Peritoneum (tissue), 1 donor: ENCODE data around the genes OMD, BICD2 and ZNF169.

- PRO-cap = no peak
Observed at GRCh38 chr9:92404261-92404446, 224 bp downstream of the OGN start.

- PRO-cap = no peak
Observed at GRCh38 chr9:92424199-92424837, at the start of gene OMD. Gene OMD, minus strand, starts transcription at chr9:92424471.

DNA sequence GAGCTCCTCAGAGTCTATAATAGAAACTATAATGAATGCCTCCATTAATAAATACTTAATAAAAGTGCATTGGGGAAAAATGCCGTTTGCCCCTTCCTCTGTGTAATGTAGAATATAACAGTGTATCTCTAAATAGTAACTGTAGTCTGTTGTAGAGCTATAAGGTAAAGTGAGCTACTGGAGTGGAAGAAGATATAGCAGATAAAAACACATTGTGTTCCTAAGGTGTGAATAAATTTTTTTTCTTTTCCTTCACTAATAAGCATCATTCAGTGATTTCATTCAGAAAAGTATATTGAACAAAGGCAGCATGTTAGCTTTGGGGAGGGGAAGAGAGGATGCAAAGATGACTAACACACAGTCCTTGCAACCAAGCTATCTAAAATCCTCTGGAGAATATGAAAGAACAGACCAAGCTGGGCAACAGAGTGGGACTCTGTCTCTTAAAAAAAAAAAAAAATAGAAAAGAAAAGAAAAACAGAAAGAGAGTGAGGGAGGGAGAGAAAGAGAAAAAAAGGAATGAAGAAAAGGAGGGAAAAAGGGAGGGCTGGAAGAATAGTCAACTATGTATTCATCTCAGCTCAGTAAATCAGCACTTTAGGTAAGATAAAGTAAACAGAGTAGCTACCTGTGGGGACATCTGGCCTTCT is 22.2 kb upstream of the OMD start:
- PRO-cap = no peak

DNA sequence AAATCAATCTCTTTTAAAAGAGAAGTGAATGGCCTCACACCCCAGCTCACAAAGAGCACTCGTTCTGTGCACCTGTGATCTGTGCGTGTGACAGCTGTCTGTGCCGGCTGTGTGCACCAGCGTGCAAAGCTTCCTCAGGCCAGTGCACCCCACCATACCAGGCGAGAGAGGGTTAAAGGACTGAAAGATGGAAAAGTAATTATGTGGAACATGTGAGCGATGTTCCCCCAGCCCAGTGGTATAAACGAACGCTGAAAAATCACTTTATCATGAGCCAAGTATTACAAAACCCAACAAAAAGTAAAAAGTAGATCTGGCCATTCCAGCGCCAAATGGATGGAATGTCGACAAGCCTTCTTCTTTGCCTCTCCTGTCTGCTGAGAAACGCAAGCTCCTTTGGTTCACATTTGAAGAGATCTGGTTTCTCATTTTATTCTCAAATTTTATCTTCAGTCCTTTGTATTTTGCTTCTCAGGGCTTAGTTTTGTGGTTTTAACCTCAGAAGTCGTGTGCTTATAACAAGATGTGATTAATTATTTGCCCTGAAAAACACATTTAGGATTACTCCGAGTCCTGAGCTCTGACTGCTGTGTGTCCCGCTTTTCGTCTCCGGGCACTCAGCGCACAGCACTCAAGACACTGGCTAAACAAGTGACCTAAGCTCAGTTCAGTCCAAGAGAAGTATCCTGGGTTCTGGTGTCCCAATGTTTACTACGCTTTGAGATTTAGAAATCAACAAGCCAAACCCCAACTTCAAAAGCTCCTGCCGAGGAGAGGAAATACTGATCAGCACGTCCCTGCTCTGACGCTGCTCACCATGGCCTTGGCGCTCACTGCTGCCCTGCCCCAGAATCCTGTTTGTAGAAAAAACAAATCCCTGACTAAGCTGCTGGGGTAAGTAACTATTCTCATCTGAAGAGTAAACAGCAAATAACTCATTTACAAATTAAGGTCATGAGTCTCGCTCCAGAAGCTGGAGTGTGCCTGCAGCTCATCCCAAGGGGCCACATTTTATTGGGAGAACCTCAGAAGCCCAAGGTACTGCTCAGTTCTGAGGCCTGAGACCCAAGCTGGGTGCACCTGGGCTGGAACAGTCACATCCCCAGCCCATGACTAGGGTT is 53.4 kb downstream of the IPPK start:
- PRO-cap = no peak

GRCh38 chr9:92760200-92760633 is 4.4 kb downstream of the BICD2 start:
- PRO-cap = no peak

- PRO-cap = bidirectional peak, plus-strand start at chr9:92765163, minus-strand start at chr9:92764841
Observed at GRCh38 chr9:92764513-92764955, at the start of gene BICD2. Gene BICD2, minus strand, starts transcription at chr9:92764833.

GRCh38 chr9:92781895-92782413 is 17.3 kb upstream of the BICD2 start:
- PRO-cap = no peak

- PRO-cap = no peak
Observed at GRCh38 chr9:92808513-92809718, 44.3 kb upstream of the BICD2 start.

- PRO-cap = no peak
Observed at GRCh38 chr9:92841849-92842350, 35.9 kb downstream of the ZNF484 start.

- PRO-cap = no peak
Observed at GRCh38 chr9:93059441-93060037, 1.0 kb downstream of the SUSD3 start.

DNA sequence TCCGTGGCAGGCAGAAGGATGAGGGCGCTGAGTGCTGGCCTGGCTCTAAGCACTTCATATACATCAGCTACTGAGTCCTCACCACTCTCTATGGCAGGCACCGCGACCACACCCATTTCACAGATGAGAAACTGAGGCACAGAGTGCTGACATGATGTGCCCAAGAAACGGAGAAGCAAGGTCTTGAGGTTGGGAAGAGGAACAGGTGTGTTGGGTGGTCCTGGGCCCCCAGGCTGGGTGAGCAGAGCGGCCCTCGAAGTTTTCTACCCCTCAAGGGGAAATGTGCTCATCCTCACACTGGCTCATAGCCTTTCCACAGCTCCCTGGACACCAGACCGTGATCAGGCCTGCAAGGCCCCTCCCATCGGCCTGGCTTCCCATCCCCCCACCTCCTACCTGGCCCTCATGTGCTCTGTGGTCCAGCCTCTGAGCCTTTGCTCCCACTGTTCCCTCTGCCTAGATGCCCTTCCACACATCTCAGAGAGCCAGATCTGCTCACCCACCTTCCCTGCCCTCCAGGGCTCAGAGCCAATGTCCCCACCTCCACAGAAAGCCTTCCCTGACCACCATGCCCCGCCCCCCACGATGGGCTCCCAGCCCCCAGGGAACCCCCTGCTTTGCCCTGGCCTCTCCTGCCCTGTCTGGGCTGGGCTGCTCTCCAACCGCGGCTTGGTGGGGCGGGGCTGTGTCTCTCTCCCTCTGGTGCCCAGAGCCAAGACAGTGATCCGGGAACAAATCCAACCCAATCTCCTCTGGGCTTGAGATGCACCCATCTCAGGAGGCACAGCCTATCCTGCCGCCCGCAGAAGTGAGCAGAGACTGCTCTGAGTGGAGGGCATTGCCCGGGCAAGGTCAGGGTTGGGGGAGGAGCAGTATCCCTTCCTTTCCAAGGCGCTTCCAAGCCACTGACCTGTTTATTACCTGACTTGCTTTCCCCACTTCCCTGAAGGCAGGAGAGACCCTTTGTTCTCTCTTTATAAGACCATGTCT is 1.8 kb downstream of the NINJ1 start:
- PRO-cap = no peak

DNA sequence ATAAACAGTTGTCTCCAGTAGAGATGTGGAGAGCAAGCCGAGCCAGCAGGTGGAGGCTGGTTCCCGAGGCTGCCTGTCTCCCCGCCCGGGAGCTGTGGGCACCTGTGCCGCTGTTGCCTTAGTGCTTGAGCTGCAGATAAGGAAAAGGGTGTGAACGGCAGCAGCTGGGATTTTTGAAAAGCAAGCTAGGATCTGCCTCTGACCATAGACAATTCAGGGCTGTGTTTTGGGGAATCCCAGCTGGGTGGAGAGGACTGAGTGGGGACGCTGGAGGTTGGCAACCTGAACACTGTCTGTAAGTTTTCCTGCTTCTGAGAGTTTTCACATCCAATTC is 9.5 kb downstream of the WNK2 start:
- PRO-cap = no peak

GRCh38 chr9:93231396-93231917 is 47.5 kb downstream of the WNK2 start:
- PRO-cap = no peak

DNA sequence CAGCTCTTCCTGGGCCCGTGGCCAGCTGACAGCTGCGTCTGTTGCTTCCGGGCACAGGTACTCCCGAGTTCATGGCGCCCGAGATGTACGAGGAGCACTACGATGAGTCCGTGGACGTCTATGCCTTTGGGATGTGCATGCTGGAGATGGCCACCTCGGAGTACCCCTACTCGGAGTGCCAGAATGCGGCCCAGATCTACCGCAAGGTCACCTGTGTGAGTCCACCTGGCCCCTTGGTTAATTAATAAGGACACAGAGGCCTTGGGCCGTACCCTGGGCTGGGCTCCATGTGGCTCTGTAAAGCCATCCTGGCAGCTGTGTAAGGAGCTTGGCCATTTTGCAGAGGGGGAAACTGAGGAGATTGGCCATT is 50.8 kb downstream of the WNK2 start:
- PRO-cap = no peak

DNA sequence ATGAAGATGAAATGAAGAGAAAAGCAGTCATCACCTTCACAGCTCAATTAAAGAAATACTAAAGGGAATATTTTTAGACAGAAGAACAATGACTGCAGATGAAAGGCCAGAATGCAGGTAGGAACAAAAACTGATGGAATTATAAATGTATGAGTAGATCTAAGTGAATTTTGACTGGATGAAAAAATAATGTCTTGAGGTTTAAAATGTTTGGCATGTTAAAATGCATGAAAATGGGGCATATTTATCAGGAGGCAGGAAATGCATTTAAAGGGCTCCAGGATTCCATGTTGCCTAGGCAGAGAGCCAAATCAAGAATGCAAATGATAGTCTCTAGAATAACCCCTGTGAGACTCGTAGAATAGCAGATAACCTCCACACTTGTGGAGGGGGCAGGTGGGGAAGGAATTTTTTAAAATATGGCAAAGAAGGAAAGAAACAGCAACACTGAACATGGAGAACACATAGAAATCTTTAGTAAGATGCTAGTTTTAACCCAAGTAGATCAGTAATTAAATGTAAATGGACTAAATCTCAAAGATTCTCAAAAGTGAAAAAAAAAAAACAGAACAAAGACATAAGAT is 98.1 kb downstream of the WNK2 start:
- PRO-cap = no peak

DNA sequence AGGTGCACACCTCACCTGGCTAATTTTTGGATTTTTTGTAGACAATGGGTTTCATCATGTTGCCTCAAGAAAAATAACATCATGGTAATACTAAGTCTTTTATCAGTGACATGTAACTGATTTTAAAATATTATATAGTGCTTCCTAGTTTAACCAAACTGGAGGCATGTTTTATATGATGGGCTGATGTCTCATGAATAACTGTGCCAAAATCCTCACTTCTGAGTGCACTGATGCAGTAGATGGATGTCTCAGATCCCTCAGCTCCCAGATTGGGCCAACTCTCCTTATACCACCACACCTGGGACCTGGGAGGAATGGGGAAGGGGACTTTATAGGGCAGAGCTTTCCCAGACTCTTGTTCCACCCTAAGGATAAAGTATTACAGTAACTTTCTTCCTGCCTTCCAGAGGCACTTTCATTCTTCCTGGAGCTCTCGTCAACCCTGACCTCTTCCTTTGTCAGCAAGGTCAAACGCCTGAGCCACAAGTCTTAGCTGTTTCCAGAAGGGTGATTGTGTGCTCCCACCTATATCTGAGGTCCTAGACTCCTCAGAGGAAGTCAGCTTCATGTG is 5.7 kb upstream of the FAM120A start:
- PRO-cap = no peak

DNA sequence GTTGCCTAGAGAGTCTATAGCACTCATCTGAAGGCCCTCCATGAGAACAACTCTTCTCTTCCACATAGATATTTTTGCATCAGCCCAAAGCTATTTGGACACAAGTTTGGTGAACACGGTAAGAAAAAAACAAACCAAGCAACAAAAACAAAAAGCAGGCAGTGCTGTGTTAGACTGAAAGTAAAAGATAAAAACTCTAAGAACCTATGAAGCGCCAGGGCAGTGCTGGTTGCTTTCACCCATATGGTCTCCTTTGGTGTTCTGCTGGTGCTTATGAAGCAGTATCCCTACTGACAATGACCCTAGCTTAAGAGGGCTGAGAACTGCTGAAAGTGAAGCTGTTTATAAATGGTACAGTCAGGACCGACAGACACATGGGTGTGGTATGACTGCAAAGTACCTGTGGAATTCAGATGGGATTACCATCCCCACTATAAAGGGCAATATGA is 4.8 kb upstream of the FAM120A start:
- PRO-cap = no peak

DNA sequence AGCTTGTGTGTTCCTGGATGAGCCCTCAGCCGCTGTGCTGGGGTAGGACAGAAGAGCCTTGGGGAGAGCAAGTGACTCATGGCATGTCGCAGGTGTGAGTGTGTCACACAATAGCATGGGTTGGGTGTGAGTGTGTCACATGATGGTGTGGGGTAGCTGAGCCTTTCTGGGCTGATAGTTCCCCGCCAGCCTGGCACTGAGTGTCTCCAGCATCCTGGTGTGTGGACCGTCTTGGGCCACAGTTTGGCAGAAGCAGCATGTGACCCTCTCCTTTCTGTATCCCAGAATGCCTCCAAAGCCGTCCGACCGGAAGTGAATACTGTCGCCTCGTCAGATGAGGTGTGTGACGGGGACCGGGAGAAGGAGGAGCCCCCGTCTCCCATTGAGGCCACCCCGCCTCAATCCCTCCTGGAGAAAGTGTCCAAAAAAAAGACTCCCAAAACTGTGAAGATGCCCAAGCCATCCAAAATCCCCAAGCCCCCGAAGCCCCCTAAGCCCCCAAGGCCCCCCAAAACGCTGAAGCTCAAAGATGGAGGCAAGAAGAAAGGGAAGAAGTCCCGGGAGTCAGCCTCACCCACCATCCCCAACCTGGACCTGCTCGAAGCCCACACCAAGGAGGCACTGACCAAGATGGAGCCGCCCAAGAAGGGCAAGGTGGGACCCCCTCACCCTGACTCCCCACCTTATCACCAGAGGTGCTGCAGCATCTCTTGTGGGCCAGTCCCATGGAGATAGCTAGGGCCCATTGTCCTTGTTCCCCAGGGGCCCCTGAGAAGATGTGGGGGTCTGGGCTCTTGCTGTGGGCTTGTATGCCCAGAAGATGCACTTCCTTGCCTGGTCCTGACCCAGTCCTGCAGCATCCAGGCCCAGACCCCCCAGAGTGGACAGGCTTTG is 83.8 kb downstream of the PHF2 start:
- PRO-cap = no peak

- PRO-cap = no peak
Observed at GRCh38 chr9:94167532-94168420, 83.5 kb downstream of the PTPDC1 start.

GRCh38 chr9:94258870-94259468 is at the start of gene ZNF169:
Gene ZNF169, plus strand, starts transcription at chr9:94259298.
- PRO-cap = no peak